Mononuclear cell (primary cell): ENCODE data around the genes SPACDR, ACHE and NAT16.

DNA sequence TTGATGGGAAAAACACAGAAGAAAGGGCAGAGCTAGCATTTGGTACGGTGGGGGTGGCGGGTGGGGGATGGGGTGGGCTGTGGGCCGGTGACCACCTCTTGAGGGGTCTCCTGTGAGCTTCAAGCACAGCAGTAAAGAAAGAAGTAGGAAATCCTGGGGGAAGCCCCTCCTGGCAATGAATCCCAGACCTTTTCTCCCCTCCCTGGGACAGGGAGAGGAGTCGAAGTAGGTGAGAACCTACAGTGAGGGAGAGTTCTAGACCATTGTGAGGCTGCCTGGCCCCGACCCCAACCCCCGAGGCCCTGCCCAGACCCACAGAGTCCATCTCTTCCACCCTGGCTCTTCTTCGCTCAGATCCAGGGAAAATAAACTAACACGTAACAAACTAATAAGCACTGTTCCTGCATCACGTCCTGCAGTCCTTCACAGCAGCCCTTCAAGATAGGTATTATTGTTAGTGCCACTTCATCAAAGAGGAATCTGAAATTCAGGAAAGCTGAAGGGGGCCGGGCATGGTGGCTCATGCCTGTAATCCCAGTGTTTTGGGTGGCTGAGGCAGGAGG lies at the start of gene SPACDR:
SPACDR (minus strand) TSS at position 230 of the 563 bp plus-strand sequence.
- RRBS: no CpG with 5 or more reads among the region's 10 CpGs

DNA sequence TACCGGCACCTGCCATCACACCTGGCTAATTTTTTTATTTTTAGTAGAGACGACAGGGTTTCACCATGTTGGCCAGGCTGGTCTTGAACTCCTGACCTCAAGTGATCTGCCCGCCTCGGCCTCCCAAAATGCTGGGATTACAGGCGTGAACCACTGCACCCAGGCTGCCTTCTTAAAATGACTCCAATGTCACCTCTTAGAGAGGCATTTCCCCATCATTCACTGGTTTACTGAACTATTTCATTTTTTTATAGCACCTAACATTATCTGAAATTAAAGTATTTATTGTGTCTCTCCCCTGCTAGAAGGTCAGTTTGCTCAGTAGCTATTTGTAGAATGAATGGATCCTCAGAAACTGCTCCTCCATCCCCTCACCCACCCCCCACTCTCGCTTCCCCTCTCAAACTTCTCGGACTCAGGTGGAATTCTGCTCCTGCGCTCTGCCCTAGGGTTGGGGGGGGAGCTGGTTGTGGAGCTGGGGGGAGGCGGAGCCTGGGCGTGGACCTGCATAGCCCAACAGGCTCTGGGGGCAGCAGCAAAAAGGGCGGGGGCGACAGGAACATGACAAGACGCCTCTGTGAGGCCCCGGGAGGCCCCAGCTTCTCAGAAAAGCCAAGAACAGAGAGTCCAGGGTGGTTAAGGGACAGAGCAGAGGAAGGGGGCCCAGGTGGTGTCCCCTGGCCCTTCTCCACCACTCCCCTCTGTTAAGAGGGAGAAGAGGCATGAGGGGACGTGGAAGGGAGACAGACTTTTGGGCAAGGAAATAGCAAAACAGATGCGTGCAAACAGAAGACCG lies 3.6 kb downstream of the TSC22D4 start:
- RRBS: no CpG with 5 or more reads among the region's 17 CpGs

DNA sequence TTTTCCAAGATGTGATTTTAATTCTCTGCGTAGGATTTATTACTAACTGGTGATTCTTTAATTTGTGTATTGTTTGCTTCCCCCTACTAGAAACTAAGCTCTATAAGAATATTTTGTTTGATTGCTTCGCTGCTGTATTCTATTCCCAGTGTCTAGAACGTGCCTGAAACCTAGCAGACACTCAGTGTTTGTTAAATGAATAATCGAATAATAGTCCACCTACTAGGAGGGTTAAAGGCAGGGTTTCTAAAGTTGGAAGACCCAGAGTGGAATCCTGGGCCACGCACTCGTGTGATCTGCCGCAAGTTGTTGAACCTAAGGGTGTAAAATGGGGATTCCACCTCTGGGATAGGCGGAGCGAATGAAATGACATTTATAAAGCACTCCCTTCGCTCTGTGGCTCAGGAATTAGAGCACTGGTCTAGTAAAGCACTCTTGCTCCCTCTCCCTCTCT lies 713 bp upstream of the AGFG2 start:
- RRBS: no CpG with 5 or more reads among the region's 10 CpGs

DNA sequence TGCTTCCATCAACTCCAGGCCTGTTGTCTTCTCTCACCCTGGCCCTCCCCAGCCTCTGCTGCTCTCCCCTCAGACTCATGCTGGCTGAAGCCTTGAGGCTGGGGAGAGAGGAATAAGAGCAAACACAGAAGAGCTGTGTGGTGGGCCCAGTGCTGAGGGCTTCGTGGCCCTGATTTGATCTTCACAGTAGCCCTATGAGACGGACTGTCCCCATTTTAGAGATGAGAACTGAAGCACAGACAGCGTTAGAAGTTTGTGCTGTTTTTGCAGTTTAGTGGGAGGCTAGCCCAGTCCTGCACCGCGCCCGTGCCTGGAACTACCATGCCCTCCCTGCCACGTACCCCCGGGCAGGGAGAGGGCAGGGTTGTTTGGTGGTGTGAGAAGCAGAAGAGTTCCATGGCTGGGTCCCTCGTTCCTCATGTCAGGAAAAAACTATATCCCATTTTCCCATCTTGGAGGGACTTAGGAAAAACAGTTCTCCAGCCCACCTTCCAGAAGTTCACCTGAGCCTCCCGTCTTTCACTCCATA lies 10.3 kb downstream of the SAP25 start:
- RRBS: no CpG with 5 or more reads among the region's 10 CpGs

- RRBS: no CpG with 5 or more reads among the region's 7 CpGs
These were observed 5.3 kb downstream of the SAP25 start for GRCh38 chr7:100568442-100568767.

- RRBS: 99% methylated on average over 5 of the region's 12 CpGs
These were observed 4.1 kb upstream of the SAP25 start for GRCh38 chr7:100577746-100578338.

DNA sequence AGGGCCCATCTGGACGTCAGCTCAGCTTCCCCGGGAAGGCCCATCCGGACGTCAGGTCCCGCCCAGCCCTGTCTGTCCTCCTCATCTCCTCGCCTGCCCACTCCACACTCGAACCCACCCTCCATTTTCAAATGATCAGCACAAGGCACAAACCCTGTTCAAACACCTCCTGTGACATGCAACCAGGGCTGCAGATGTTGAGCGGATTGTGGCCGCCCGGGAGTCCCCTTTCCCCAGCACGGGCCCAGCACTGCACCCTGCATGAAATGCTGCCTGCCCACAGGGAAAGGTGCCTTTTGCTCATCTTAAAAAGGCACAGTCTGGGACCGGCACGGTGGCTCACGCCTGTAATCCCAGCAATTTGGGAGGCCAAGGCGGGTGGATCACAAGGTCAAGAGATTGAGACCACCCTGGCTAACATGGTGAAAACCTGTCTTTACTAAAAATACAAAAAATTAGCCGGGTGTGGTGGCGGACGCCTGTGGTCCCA lies 5.3 kb upstream of the SAP25 start:
- RRBS: 98% methylated on average over 2 of the region's 18 CpGs

DNA sequence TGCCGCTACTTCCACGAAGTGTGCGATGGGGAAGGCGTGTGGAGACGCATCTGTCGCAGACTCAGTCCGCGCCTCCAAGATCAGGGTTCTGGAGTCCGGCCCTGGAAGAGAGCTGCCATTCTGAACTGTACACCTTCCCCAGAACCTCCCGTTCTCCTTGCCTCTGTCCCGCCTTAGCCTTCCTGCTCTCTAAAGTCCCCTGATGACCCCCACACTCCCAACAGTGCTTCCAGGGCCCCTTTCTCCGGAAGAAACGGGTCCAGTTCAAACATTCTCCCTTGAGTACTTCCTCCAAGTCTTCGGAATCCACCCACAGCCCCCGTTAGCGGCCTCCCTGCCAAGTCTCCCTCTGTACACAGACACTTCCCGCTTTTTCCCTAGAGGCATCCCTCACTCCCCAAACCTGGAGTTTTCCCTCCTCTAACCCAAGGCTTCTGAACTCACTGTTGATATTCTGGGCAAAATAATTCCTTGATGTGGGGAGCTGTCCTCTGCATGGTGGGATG lies 4.2 kb downstream of the FBXO24 start:
- RRBS: no CpG with 5 or more reads among the region's 17 CpGs

- RRBS: no CpG with 5 or more reads among the region's 19 CpGs
These were observed 1.4 kb downstream of the GIGYF1 start for GRCh38 chr7:100692418-100693350.

DNA sequence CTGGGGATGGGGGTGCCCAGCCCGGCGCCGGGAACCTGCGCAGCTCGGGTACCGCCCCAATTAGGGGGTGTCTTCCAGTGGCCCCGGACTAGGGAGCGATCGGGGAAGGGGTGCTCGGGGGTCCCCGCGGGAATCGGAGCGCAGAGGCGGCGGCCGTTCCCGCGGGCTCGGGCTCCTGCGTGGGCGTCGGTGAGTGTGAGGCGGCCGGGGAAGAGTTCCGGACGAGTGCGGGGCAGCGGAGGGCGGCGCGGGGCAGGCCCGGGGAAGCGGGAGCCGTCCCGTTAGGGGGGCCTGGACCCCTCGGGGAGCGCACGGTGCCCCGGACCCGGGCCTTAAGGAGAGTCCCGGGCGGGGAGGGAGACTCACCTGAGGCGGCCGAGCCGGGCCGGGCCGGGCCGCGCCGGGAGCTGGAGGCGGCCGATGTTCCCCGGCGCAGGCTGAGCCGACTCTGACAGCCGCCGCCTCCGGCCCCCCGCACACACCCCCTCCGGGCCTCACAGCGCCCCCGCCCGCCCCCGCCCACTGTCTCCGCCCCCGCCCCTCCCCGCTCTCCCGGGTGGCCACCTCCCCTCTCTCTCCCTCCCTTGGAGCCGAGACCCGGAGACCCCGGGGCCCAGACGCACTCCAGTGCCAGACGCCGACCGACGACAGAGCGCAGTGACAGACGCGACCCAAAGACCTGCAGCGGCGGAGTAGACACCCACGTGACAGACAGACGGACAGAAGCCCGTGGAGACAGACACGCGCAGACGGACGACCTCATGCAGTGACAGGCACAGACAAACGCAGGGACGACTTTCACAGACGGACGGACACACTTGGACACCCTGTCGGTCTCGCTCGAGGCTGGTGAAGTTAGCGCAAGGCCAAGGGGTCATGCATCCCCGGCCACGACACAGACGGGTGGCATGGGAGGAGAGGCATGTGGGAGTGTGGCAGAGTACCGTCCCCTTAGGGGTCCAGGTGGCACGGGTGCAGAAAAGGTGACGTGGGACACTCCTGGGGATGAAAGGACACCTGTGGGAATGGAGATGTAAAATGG lies at the start of gene ACHE:
ACHE (minus strand) TSS at position 453 of the 1,042 bp plus-strand sequence.
- RRBS: 4% methylated on average over 40 of the region's 103 CpGs

DNA sequence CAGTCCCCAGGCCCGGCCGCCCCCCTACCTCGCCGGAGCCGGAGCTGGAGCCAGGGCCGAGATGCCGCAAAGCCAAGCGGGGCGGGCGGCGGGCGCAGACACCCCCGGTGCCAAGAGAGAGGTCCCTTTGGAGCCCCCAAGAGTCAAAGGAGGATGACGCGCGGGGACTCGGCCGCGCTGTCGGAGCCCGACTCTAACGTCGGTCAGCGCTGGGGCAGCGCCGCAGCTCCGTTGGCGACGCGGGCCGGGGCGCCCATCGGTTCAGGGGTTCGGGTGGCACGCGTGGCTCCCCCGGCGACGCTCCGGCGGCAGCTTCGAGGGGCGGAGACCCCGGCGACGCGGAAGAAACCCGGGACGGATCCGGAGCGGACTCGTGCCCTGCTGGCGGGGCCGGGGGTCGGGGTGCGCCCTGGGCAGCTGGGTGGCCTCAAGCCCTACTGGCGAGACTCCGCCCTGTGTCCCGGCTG lies at the start of gene NAT16:
NAT16 (minus strand) TSS at position 280 of the 467 bp plus-strand sequence.
- RRBS: 7% methylated on average over 22 of the region's 59 CpGs

DNA sequence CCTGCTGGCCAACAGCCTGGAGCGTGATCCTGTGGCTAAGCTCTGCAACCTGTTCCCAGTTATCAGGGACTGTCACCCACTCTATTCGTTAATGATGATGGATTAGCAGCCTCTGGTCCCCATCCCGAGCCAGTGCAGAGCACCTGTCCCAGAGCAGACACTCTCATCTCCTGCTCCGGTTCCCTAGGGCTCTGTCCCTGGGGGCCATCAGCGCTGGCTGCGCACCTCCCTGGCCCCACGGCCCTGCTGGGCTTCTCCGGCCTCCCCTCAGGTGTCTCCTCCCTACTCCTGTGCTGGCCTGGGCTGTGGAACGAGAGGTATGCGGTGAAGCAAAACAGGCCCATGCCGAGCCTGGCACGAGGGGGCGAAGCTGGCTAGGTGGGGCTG lies 1.1 kb upstream of the CLDN15 start:
- RRBS: 47% methylated on average over 3 of the region's 13 CpGs

GRCh38 chr7:101689919-101690496 lies 60.9 kb upstream of the MYL10 start:
- RRBS: no CpG with 5 or more reads among the region's 11 CpGs

GRCh38 chr7:101733488-101734503 lies 83.6 kb upstream of the CUX1 start:
- RRBS: 20% methylated on average over 5 of the region's 24 CpGs

- RRBS: no CpG with 5 or more reads among the region's 3 CpGs
These were observed 81.4 kb upstream of the CUX1 start for GRCh38 chr7:101736062-101736450.

- RRBS: no CpG with 5 or more reads among the region's 26 CpGs
These were observed 62.7 kb upstream of the CUX1 start for GRCh38 chr7:101754449-101755318.

GRCh38 chr7:101774966-101775452 lies 42.4 kb upstream of the CUX1 start:
- RRBS: no CpG with 5 or more reads among the region's 13 CpGs

GRCh38 chr7:101816837-101817427 lies 494 bp upstream of the CUX1 start:
- RRBS: 2% methylated on average over 30 of the region's 84 CpGs

DNA sequence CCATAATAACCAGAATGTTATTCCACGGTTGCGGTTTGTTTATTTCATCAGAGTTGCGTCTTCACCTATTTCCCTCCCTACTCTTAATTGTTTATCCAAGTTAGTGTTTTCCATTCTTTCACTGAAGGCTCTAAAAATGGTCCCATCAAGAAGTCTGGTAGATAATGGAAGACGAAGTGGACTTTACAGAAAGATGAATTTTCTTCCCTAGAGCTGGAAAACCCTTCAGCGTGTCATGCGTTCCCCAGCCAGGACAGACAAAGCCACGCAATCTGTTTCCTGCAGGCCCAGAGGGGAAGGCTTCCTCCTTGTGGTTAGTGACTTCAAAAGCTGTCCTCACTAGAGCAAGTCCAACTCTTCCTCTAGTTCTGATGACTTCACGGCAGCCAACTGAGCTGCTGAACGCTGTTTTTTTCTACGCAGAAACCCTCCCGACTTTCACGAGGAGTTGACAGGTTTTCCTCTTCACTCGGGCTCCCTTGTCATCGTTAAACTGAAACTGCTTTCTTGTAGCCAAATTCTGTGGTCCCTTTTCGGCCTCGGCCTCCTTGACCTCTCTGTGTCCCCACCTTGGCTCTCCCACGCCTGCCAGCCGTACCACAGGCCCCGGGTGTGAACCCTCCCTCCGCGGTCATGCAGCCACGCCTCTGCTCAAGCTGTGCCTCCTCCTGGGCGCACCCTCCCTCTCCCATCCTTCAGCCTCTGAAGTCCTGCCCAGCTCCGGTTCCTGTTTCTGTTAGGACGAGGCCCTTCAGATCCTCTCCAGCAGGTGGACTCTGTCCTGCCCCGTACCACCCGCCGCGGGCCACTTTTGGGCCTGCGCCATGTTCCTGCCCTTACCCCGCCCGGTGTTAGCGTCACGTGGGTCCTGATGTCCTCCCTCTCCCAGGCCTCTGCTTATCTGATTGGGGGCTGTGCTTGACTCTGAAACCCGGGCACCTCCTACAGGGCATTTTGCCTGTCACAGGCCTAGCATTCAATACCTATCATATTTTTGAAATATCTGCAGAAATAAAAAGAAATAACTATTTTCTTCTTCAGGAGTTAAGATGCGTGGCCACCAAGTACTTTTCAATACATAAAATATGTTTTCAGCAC lies 39.2 kb downstream of the CUX1 start:
- RRBS: 2% methylated on average over 5 of the region's 36 CpGs

DNA sequence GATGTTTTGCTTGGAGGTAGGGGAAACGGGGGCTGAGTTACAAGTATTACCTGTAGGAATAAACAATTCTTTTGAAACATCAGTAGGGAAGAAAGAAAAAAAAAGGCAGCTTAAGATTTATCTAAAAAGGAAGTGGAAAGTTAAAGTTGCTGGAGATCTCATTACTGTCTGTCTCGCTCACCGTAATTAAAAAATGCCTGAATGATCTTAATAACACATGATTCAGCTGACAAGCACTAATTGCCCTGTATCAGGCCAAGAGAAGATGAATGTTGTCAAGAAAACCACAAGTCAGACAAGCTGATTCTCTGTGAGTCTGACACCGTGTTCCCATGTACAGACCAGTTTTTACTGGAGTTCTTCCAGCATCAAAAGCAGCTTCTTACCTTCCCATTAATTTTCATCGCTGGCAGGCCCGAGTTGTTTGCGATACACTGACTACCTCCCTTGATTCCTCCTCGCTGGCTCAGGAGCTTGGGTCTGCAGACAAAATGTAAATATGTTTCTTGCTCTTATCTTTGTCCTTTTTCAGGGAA lies 63.7 kb downstream of the CUX1 start:
- RRBS: no CpG with 5 or more reads among the region's 8 CpGs